Skeletal muscle tissue (tissue), 7 donors: ENCODE measurements around a stretch of chr14.

GRCh38 chr14:101704197-101704528 is 57.3 kb upstream of the PPP2R5C start:
- PRO-cap, 3 experiments, result no peak in any of the 3 experiments
- RAMPAGE, long total RNA, result no peak
- RRBS, 2 experiments, result no CpG with 5 or more reads among the region's 3 CpGs

GRCh38 chr14:101706025-101706641 is 55.4 kb upstream of the PPP2R5C start:
- PRO-cap, 3 experiments, result peak in 2 of 3 experiments; most common plus-strand start chr14:101706406 (in 1); most common minus-strand start chr14:101706284 (in 2)
- RAMPAGE, long total RNA, result no peak
- RRBS, 2 experiments, result 18 to 20% methylated on average over 19 of the region's 42 CpGs

- PRO-cap, 3 experiments, result peak in 3 of 3 experiments; most common minus-strand start chr14:101761456 (in 3)
- RAMPAGE, long total RNA, result no peak
- RRBS, 2 experiments, result under 1 to 1% methylated on average over 9 to 16 of the region's 70 CpGs
These were observed 530 bp upstream of the PPP2R5C start for GRCh38 chr14:101760794-101761563.

DNA sequence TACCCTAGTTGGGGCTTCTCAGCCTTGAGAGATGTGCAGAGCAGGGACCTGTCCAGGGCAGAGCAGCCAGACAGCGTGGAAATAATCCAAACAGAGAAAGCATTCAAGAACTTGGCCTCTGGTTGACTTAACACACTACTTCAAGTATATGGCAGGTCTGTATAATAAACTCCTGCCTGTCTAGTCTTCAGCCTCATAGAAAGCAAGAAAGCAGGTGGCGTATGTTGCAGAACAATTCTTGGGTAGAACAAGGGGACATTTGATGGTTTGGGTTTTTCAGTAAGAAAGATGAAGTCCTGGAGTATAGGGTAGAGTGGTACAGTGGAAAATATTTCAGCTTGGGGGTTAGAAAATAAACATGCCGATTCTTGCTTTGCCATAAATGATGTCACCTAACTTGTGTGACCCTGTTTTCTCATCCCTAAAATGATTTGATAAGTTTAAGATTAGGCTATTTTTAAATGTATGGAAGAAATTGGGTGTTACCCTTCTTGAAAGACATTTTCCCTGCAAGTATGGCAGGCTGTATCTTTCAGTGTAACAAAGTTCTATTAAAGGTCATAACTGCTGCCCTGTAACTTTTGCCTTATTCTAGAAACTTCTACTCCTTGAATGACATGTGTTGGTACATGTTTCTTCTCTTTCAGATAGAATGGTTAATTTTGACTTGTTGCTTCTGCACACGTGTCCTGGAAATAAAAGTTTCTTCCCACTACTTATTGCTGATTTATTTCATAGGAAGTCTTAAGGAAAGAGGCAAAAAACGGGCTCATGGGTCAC is 4.7 kb downstream of the PPP2R5C start:
- PRO-cap, 3 experiments, result no peak in any of the 3 experiments
- RAMPAGE, long total RNA, result no peak
- RRBS, 2 experiments, result no CpG with 5 or more reads among the region's 5 CpGs

DNA sequence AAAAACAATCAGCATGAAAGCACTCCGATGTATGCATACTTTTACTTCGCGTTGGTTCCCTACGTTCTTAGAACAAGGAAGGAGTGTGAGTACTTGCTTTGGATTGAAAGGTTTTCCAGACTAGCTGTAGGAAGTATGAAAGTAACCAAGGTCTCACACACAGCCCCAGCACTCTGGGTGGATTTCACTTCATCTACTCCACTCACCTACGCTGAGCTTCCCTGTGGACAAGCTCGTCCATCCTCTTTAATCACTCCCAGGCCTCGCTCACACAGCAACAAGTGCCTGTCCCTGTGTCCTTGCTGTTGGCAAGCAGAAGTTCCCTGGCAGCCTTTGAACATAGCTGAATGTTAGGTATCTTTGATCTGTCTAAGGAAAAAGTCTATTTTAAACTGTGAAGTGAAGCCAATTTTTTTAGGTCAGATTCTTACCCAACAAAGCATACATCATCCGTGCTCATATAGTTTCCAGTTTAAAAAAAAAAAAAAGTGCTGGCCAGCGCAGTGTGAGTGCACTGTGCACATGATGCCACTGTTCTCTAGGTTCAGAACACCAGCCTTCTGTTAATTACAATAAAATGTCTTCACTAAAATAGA is 36.3 kb downstream of the PPP2R5C start:
- PRO-cap, 3 experiments, result no peak in any of the 3 experiments
- RAMPAGE, long total RNA, result no peak
- RRBS, 2 experiments, result no CpG with 5 or more reads among the region's 9 CpGs

DNA sequence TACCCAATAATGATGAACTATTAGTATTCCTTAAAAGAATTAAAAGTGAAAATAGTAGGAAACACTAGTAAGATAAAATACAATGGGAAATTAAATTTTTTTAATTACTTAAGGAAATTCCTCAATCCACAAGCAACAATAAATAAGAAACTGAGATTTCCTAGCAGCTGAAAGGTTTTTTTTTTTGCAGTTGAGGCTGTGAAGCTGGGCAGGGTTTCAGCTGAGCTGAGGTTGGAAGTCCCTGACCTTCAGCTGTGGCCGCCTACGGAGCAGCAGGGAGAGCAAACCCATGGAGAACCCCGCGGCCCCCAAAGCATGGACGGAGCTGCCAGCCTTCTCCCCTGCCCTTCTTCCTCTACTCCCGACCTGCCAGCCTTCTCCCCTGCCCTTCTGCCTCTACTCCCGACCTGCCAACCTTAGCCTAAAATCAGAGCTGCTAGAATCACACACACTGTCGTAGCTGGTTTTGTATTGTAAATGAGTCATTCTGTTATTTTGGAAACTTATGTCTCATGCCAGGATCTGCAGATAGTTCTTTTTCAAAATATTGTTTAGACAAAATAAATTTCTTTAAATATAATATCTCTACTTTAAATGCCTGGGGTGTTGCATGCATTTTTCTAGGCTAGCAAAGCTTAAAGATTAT is 74.6 kb downstream of the PPP2R5C start:
- PRO-cap, 3 experiments, result peak in 1 of 3 experiments; most common minus-strand start position 418 of the sequence (in 1)
- RAMPAGE, long total RNA, result no peak
- RRBS, 2 experiments, result no CpG with 5 or more reads among the region's 8 CpGs

GRCh38 chr14:101851700-101852219 is 90.3 kb downstream of the PPP2R5C start:
- PRO-cap, 3 experiments, result no peak in any of the 3 experiments
- RAMPAGE, long total RNA, result no peak
- RRBS, 2 experiments, result no CpG with 5 or more reads among the region's 6 CpGs

DNA sequence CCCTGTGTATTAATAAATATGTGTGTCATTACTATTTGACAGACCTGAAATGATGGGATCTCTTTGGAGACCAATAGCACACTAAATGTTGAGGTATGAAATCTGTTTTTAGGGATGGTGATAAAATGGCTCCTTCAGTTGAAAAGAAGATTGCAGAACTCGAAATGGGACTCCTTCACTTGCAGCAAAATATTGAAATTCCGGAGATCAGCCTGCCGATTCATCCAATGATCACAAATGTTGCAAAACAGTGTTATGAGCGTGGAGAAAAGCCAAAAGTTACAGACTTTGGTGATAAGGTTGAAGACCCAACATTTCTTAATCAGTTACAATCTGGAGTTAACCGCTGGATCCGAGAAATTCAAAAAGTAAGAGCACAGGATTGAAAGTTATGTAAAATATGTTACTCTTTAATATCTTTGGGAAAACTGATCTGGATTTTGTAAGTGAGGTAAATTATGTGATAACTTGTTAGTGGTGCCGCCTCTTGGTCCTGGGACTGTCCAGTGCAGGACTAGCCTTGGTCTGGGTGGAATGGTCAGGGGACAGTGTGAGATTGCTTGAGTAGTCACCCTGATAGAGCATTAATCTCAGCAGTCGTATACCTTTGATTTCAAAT is 15.3 kb downstream of the DYNC1H1 start:
- PRO-cap, 3 experiments, result no peak in any of the 3 experiments
- RAMPAGE, long total RNA, result no peak
- RRBS, 2 experiments, result no CpG with 5 or more reads among the region's 8 CpGs

DNA sequence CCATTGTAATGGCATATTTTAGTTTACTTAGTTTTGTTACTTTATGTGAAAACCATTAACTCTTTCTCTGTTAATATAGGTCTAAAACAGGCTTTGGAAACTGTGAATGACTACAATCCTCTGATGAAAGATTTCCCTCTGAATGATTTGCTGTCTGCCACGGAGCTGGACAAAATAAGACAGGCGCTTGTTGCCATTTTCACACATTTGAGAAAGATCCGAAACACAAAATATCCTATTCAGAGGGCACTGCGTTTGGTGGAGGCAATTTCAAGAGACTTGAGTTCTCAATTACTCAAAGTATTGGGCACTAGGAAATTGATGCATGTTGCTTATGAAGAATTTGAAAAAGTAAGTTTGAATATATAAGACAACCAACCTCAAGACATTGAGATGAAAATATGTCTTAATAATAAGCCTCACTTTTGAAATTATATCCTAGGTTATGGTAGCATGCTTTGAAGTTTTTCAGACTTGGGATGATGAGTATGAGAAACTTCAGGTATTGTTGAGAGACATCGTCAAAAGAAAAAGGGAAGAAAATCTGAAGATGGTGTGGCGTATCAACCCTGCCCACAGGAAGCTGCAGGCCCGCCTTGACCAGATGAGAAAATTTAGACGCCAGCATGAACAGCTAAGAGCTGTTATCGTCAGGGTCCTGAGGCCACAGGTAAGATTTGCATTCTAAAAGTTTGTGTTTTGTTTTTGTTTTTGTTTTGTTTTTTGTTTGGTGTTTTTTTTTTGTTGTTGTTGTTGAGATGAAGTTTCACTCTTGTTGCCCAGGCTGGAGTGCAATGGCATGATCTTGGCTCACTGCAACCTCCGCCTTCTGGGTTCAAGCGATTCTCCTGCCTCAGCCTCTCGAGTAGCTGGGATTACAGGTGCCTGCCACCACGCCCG is 18.8 kb downstream of the DYNC1H1 start:
- PRO-cap, 3 experiments, result no peak in any of the 3 experiments
- RAMPAGE, long total RNA, result no peak
- RRBS, 2 experiments, result 91 to 92% methylated on average over 1 of the region's 14 CpGs

- PRO-cap, 3 experiments, result no peak in any of the 3 experiments
- RAMPAGE, long total RNA, result no peak
- RRBS, 2 experiments, result no CpG with 5 or more reads among the region's 18 CpGs
These were observed 52.4 kb downstream of the DYNC1H1 start for GRCh38 chr14:102016566-102017395.

DNA sequence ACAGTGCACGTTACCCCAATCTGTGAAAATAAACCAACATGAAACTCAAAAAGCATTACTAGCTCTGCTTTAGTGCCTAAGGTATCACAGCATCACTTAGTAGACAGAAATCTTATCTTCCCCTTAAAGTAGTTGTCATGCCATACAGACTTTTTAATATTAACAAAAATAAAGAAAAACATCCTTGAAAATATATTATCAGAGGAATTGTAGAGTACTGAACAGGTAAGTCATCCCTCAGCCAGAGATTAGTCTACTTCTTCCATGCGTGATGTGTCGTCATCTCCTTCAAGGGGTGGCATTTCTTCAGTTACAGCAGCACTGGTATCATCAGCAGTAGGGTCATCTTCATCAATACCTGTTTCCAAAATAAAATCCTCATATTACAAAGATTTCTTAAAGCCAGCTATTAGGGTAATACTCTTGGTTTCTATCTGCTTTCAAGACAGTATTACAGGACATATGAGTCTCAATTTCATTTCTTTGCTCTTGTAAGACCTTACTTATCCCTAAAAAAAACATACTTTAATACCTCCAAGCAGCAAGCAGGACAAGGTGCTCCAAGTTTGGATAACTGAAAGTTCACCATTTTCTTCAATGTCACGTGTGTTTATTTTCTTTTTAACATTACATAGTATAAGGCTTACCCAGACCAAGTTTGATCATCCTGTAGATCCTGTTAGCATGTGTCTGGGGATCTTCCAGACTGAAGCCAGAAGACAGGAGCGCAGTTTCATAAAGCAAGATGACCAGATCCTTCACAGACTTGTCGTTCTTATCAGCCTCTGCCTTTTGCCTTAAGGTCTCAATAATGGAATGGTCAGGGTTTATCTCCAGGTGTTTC is 5.2 kb downstream of the HSP90AA1 start:
- PRO-cap, 3 experiments, result no peak in any of the 3 experiments
- RAMPAGE, long total RNA, result no peak
- RRBS, 2 experiments, result no CpG with 5 or more reads among the region's 6 CpGs

GRCh38 chr14:102086239-102086660 is 594 bp downstream of the HSP90AA1 start:
- PRO-cap, 3 experiments, result peak in 2 of 3 experiments; most common plus-strand start chr14:102086563 (in 1); most common minus-strand start chr14:102086549 (in 1)
- RAMPAGE, long total RNA, result no peak
- RRBS, 2 experiments, result 2 to 4% methylated on average over 10 of the region's 36 CpGs

DNA sequence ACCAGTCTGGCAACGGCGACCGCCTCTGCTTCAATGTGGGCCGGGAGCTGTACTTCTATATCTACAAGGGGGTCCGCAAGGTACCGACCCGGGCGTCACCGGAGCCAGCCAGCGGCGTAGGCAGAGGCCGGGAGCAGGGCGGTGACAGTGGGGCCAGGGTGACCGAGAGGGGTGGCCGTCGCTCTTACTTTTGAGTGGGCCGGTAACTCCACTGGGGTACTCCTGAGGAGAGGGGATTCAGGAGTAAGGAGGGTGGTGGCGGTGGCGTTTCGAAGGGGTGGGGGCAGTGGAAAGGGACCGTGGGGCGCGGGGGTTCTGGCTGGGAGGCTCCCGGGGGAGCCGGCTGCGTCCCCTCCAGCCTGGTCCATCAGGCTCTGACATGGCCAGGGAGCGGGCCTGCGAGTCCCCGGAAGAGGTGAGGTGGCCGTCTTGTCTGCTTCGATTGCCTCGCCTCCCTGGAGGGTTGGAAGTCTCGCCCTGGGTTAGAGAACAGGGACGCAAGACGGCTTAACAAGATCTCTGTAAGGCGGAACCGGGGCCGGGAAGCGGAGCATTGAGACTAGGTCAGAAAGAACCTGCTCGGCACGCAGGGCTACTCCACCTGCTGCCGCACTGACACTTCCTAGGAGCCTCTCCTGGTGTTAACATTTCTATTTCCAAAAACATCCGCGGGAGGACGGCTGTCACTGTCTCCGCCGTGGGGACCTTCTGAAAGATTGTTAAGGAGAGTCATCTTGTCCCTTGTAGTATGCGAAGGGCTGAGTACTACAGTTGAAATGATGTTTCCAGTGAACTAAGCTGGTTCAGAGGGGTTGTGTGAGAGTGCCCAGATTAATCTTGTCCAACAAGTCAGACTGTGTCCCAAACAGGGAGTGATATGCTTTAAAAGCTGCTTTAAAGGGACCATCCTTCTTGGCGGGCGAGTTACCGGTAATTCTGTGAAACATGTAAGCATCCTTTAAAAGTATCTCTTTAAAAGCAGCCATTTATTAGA is 693 bp downstream of the WDR20 start:
- PRO-cap, 3 experiments, result peak in 2 of 3 experiments; most common minus-strand start position 437 of the sequence (in 2)
- RAMPAGE, long total RNA, result no peak
- RRBS, 2 experiments, result 2% methylated on average over 20 to 24 of the region's 51 CpGs

DNA sequence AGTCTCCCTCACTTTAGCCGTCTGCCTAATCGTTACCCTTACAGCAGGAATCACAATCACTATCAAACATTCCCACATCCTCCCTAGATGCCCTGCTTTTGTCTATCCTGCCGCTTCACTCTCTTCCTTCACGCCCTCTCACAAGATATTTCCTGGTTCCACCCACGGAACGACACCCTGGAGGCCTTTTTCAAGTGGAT is 58.9 kb downstream of the MOK start:
- PRO-cap, 3 experiments, result no peak in any of the 3 experiments
- RAMPAGE, long total RNA, result no peak
- RRBS, 2 experiments, result no CpG with 5 or more reads among the region's 6 CpGs

- PRO-cap, 3 experiments, result no peak in any of the 3 experiments
- RAMPAGE, long total RNA, result no peak
- RRBS, 2 experiments, result no CpG with 5 or more reads among the region's 4 CpGs
These were observed 2.6 kb downstream of the TECPR2 start for GRCh38 chr14:102365296-102365704.

GRCh38 chr14:102431650-102432070 is 68.9 kb downstream of the TECPR2 start:
- PRO-cap, 3 experiments, result no peak in any of the 3 experiments
- RAMPAGE, long total RNA, result no peak
- RRBS, 2 experiments, result no CpG with 5 or more reads among the region's 12 CpGs

DNA sequence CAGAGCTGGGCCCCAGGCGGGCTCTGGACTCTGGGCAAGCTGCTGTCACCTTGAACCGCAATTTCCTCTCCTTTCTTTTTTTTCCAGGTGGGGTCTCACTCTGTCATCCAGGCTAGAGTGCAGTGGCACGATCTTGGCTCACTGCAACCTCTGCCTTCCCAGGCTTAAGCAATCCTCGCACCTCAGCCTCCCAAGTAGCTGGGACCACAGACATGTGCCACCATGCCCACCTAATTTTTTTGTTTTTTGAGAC is 54.3 kb downstream of the ANKRD9 start:
- PRO-cap, 3 experiments, result peak in 3 of 3 experiments; most common minus-strand start position 69 of the sequence (in 3)
- RAMPAGE, long total RNA, result no peak
- RRBS, 2 experiments, result no CpG with 5 or more reads among the region's 4 CpGs

- PRO-cap, 3 experiments, result peak in 1 of 3 experiments; most common plus-strand start chr14:102498154 (in 1); most common minus-strand start chr14:102498046 (in 1)
- RAMPAGE, long total RNA, result no peak
- RRBS, 2 experiments, result no CpG with 5 or more reads among the region's 10 CpGs
These were observed 11.7 kb downstream of the ANKRD9 start for GRCh38 chr14:102497896-102498238.

- PRO-cap, 3 experiments, result no peak in any of the 3 experiments
- RAMPAGE, long total RNA, result no peak
- RRBS, 2 experiments, result 15 to 22% methylated on average over 4 to 5 of the region's 14 CpGs
These were observed 4.9 kb downstream of the ANKRD9 start for GRCh38 chr14:102504546-102505203.

- PRO-cap, 3 experiments, result peak in 1 of 3 experiments; most common plus-strand start chr14:102508699 (in 1); most common minus-strand start chr14:102508521 (in 1)
- RAMPAGE, long total RNA, result no peak
- RRBS, 2 experiments, result no CpG with 5 or more reads among the region's 15 CpGs
These were observed 1.3 kb downstream of the ANKRD9 start for GRCh38 chr14:102508224-102508750.